Measurements from ENCODE around the genes DUSP21 and ELK1.

GRCh38 chrX:44843794-44844133 lies at the start of gene DUSP21:
DUSP21 (plus strand) TSS chrX:44844021.
CAGE:
- cytosol, long polyA minus RNA = no peak
- cytosol, long polyA plus RNA = no peak
- long polyA plus RNA = no peak
- nucleus, long polyA minus RNA = no peak
- nucleus, long polyA plus RNA = no peak

GRCh38 chrX:44874365-44875097 lies 1.5 kb downstream of the KDM6A start:
CAGE:
- cytosol, long polyA minus RNA = no peak
- cytosol, long polyA plus RNA = no peak
- long polyA plus RNA = no peak
- nucleus, long polyA minus RNA = start-site peak on the plus strand at chrX:44874500-44874679, 8 reads; start-site peak on the plus strand at chrX:44874798-44874902, 16 reads
- nucleus, long polyA plus RNA = no peak

DNA sequence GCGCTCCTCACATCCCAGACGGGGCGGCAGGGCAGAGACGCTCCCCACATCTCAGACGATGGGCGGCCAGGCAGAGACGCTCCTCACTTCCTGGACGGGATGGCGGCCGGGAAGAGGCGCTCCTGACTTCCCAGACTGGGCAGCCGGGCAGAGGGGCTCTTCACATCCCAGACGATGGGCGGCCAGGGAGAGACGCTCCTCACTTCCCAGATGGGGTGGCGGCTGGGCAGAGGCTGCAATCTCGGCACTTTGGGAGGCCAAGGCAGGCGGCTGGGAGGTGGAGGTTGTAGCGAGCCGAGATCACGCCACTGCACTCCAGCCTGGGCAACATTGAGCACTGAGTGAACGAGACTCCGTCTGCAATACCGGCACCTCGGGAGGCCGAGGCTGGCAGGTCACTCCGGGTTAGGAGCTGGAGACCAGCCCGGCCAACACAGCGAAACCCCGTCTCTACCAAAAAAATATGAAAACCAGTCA lies 38.5 kb downstream of the KDM6A start:
CAGE:
- cytosol, long polyA minus RNA = no peak
- cytosol, long polyA plus RNA = no peak
- long polyA plus RNA = no peak
- nucleus, long polyA minus RNA = no peak
- nucleus, long polyA plus RNA = no peak

CAGE:
- cytosol, long polyA minus RNA = no peak
- cytosol, long polyA plus RNA = no peak
- long polyA plus RNA = no peak
- nucleus, long polyA minus RNA = no peak
- nucleus, long polyA plus RNA = no peak
Observed at GRCh38 chrX:45300434-45301246, 100.0 kb upstream of the DIPK2B start.

CAGE:
- cytosol, long polyA minus RNA = no peak
- cytosol, long polyA plus RNA = no peak
- long polyA plus RNA = no peak
- nucleus, long polyA minus RNA = no peak
- nucleus, long polyA plus RNA = no peak
Observed at GRCh38 chrX:45760313-45761276, 559.9 kb upstream of the DIPK2B start.

DNA sequence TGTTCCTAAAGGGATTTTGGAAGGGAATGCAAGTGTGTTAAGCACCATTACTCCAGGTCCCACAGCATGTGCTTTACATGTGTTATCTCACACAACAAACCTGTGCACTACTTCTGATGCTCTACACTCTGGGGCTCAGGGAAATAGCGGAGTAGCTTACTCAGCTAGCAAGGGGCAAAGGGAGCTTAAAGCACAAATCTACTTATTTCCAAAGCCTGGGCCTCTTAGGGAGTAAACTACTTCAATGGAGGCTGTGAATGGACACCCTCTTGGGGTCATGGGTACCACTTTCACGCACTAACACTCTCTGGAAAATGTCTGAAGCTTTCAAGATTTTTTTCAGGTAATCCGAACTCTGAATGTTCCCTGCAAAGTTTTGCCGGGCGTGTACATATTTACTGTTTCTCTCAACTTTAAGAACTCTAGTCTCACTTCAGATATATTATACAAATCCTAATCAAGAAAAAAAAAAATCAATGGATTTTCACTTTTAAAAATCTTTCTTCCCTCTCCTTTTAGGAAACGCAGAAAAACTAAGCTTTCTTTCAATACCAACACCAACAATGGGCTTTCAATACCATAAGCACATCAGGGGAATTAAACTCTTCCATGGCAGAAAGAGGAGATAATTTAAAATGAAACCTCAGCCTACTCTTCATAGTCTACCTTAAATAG lies 562.8 kb upstream of the DIPK2B start:
CAGE:
- cytosol, long polyA minus RNA = no peak
- cytosol, long polyA plus RNA = no peak
- long polyA plus RNA = no peak
- nucleus, long polyA minus RNA = no peak
- nucleus, long polyA plus RNA = no peak

GRCh38 chrX:45767628-45767865 lies 566.9 kb upstream of the DIPK2B start:
CAGE:
- cytosol, long polyA minus RNA = no peak
- cytosol, long polyA plus RNA = no peak
- long polyA plus RNA = no peak
- nucleus, long polyA minus RNA = no peak
- nucleus, long polyA plus RNA = no peak

DNA sequence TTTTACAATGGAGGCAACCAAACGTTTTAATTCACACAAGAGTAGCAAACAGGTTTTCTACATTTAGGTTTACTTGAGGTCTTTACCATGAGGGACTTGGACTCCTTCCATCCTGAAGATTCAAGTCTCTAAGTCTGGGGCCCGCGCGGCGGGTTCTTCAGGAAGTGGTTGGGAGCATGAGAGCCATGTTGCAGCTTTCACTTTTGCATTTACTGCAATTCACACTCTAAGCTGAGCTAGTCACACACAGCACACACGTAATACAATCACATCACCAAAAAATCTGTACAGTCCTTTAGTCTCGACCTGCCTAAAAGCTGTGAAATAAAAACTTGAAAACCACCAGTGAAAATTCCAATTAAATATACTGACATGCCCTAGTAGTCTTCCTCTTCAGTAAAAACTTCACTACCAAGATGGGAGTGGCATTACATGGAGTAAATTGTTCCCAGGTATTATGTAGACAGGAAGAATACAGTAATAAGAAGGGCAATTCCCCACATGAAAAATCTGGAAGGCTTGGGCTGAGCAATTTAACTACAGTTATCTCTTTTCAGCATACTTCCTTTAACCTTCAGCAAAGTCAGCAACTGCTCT lies 571.0 kb upstream of the DIPK2B start:
CAGE:
- cytosol, long polyA minus RNA = no peak
- cytosol, long polyA plus RNA = no peak
- long polyA plus RNA = no peak
- nucleus, long polyA minus RNA = no peak
- nucleus, long polyA plus RNA = no peak

DNA sequence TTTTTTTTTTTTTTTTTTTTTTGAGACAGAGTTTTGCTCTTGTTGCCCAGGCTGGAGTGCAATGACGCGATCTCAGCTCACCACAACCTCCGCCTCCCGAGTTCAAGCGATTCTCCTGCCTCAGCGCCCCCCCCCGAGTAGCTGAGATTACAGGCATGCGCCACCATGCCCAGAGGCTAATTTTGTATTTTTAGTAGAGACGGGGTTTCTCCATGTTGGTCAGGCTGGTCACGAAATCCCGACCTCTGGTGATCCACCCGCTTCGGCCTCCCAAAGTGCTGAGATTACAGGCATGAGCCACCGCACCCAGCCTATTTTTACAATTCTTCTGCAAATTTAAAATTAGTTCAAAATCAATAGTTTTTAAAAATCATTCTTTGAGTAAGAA lies 600.4 kb upstream of the DIPK2B start:
CAGE:
- cytosol, long polyA minus RNA = no peak
- cytosol, long polyA plus RNA = no peak
- long polyA plus RNA = no peak
- nucleus, long polyA minus RNA = no peak
- nucleus, long polyA plus RNA = no peak

CAGE:
- cytosol, long polyA minus RNA = start-site peak on the minus strand at chrX:45851532-45851566, 9 reads
- cytosol, long polyA plus RNA = no peak
- long polyA plus RNA = no peak
- nucleus, long polyA minus RNA = no peak
- nucleus, long polyA plus RNA = start-site peak on the minus strand at chrX:45851459-45851519, 77 and 31 reads in 2 replicates
Observed at GRCh38 chrX:45851074-45851787, 595.9 kb upstream of the KRBOX4 start.

DNA sequence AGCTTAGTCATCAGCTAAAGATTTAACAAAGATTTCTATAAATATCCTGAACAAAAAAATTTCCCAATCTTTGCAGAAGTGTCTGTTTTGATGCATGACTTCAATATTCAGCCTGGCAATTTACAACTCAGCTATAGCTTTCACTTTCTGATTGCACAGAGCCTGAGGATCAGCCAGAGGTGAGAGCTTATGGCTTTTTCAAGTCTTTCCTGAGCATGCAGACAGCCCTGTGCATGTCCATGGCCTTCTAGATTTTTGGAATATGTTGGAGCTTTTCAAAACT lies 322.0 kb upstream of the KRBOX4 start:
CAGE:
- cytosol, long polyA minus RNA = no peak
- cytosol, long polyA plus RNA = no peak
- long polyA plus RNA = no peak
- nucleus, long polyA minus RNA = no peak
- nucleus, long polyA plus RNA = no peak

GRCh38 chrX:46600089-46600565 lies 26.6 kb downstream of the CHST7 start:
CAGE:
- cytosol, long polyA minus RNA = no peak
- cytosol, long polyA plus RNA = no peak
- long polyA plus RNA = no peak
- nucleus, long polyA minus RNA = no peak
- nucleus, long polyA plus RNA = no peak

DNA sequence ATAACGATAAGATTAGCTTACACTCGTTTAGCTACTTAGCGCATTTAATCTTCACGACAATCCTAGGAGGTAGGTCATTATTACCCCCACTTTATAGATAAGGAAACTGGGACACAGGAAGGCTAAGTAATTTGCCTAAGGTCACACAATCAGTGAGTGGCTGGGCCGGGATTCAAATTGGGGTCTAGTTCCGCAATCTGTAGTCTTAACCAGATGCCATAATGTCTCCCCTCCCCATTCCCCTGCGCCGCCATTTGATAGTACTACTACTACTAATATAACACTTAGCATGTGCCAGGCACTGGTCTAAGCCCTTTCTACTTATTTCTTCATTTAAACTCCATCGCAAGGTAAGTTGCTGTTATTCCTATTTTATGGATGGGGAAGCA lies 1.6 kb upstream of the UBA1 start:
CAGE:
- cytosol, long polyA minus RNA = no peak
- cytosol, long polyA plus RNA = no peak
- long polyA plus RNA = no peak
- nucleus, long polyA minus RNA = no peak
- nucleus, long polyA plus RNA = no peak

DNA sequence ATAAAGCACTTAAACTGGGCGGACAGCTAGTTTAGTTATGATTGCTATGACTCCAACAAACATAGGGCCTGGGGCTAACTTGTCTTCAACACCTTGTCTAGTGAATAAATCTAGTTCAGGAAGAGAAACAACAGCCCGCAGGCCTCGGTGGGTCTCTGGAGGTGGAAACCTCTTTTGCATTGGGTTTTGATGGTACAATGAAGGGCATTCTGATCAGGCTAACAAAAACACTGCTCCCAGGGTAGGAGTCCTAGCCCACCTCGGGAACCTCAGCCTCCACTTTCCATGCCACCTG lies 360 bp upstream of the USP11 start:
CAGE:
- cytosol, long polyA minus RNA = no peak
- cytosol, long polyA plus RNA = no peak
- long polyA plus RNA = no peak
- nucleus, long polyA minus RNA = no peak
- nucleus, long polyA plus RNA = no peak

DNA sequence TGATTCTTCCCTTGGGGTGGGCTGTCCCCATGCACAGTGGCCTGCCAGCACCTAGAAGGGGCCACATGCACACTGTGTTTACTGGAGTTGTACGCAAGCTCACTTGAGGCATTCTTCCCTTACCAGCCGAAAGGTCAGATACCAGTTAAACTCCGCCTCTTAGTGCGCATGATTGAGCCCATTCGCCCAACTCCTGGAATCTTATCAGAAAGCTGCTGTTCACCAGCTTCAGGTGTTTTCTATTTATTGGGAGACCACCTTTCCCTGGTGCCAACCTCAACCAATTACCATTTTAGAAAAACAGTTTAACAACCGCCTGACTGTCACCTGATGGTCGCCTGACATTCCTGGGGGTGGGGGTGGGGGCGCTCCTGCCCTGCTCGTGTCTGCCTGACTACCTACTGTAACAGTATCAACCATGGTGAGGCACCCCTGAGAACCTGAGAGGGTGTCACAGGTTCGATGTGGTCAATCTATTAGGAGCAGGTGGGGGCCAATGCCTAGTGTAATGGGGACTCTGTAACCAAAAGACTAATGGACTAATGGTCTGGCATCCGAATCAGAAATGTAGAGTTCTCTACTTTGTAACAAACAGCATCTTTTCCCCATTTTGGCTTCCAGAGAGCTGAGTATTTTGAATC lies 58.4 kb upstream of the ZNF157 start:
CAGE:
- cytosol, long polyA minus RNA = no peak
- cytosol, long polyA plus RNA = no peak
- long polyA plus RNA = no peak
- nucleus, long polyA minus RNA = no peak
- nucleus, long polyA plus RNA = no peak

DNA sequence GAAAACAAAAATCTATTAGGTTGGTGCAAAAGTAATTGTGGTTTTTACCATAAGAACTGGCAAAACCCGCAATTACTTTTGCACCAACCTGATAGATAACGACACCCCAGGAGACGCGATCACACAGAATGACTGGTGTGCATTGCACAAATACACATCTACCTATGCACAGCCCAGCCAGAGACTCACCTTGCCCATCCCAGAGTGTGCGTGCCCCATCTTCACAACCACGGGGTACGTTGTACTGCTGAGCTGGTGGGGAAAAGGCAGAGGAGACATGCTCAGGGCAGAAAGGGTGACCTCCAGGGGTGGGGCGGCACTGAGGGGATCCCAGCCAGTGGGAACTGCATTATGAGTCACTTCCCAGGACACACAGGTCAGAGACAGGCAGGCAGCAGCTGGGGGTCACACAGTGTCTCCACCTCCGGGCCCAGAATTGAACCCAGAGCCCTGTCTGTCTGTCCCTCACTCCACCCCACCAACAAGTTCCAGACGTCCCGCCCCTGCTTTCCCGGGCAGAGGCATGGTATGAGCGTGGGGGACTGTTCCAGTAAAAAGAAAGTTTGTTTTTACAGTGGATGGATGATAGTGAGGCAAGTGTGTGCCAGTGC lies 4.9 kb upstream of the TIMP1 start:
CAGE:
- cytosol, long polyA minus RNA = no peak
- cytosol, long polyA plus RNA = no peak
- long polyA plus RNA = no peak
- nucleus, long polyA minus RNA = no peak
- nucleus, long polyA plus RNA = no peak

CAGE:
- cytosol, long polyA minus RNA = no peak
- cytosol, long polyA plus RNA = no peak
- long polyA plus RNA = no peak
- nucleus, long polyA minus RNA = no peak
- nucleus, long polyA plus RNA = no peak
Observed at GRCh38 chrX:47584988-47585928, 3.0 kb downstream of the TIMP1 start.

GRCh38 chrX:47637386-47638128 lies 7.8 kb upstream of the CFP start:
CAGE:
- cytosol, long polyA minus RNA = no peak
- cytosol, long polyA plus RNA = no peak
- long polyA plus RNA = no peak
- nucleus, long polyA minus RNA = no peak
- nucleus, long polyA plus RNA = no peak

DNA sequence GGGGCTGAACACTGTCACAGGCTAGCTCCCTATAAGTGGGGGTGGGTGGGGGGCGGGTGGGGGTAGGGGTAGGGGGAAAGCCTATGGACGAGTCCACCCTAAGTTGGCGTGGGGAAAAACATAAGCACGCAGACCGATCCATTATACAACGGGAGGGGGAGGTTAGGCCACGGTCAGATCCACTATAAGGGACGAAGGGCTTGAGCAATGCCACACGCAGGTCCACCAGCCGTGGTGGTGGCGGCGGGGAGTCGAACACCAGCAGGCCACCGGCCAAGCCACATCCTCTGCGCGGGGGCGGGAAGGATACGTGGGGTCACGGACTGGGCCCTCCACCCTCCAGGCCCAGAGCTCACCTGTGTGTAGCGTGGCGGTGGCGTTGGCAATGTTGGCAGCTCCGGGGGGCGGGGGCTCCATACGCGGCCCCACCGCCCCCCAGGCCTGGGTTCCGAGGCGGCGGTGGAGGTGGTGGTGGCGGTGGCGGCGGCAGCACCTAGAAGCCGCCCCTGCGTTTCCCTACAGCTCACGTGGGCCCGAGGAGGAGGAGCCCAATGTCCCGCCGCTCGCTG lies at the start of gene ELK1:
ELK1 (minus strand) TSS at position 497 of the 569 bp plus-strand sequence.
CAGE:
- cytosol, long polyA minus RNA = start-site peak on the minus strand centred at position 468 of the sequence, 11 bp wide, 32 reads
- cytosol, long polyA plus RNA = no peak
- long polyA plus RNA = start-site peak on the minus strand centred at position 495 of the sequence, 51 bp wide, 132 and 150 reads in 2 replicates
- nucleus, long polyA minus RNA = no peak
- nucleus, long polyA plus RNA = start-site peak on the minus strand centred at position 497 of the sequence, 61 bp wide, 50 and 38 reads in 2 replicates

DNA sequence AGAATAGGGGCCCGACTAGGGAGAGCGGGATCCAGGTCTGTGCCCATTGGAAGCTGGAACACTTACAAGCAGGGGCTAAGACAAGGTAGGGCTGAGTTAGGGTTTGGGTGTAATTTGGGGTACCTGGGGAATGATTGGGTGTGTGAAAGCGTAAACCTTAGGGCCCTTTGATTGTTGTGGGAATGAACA lies 840 bp upstream of the ELK1 start:
CAGE:
- cytosol, long polyA minus RNA = no peak
- cytosol, long polyA plus RNA = no peak
- long polyA plus RNA = no peak
- nucleus, long polyA minus RNA = no peak
- nucleus, long polyA plus RNA = no peak